ENCODE measurements around a stretch of chr2.

- PRO-cap: no peak
Measured at GRCh38 chr2:39091564-39092686, 28.9 kb downstream of the SOS1 start.

GRCh38 chr2:39121558-39121911, 684 bp upstream of the SOS1 start:
- PRO-cap: no peak

DNA sequence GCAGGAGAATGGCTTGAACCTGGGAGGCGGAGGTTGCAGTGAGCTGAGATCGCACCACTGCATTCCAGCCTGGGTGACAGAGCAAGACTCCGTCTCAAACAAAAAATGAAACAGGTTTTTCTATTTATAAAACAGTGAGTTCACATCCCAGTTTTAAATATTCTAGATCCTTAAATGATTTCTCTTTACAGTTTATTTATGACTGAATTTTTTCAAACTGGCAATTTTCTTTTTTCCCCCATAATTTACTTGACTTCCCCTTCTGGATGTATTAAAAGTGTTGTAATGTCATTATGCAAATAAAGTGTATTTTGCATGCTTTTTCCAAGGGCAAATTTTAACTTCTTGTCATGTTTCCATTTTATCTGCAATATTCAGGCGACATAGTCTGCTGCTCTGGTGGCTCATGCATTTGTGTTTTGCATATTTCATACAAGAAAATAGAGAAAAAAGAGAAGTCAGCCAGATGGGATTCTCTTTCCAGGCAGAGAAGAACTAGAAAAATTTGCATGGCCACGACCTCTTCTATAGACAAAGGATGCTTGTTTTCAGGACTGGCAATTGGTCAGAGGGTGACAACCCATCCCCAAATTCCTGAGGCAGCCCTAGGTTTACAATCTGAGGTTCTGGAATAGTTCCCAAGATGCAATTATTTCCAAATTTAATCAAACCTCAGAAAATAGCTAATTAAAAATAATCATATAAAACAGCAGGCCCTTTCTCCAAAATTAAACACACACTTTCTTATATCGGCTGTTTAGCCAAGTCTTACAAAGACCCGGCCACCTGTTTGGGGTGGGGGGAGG, 20.4 kb upstream of the SOS1 start:
- PRO-cap: no peak

DNA sequence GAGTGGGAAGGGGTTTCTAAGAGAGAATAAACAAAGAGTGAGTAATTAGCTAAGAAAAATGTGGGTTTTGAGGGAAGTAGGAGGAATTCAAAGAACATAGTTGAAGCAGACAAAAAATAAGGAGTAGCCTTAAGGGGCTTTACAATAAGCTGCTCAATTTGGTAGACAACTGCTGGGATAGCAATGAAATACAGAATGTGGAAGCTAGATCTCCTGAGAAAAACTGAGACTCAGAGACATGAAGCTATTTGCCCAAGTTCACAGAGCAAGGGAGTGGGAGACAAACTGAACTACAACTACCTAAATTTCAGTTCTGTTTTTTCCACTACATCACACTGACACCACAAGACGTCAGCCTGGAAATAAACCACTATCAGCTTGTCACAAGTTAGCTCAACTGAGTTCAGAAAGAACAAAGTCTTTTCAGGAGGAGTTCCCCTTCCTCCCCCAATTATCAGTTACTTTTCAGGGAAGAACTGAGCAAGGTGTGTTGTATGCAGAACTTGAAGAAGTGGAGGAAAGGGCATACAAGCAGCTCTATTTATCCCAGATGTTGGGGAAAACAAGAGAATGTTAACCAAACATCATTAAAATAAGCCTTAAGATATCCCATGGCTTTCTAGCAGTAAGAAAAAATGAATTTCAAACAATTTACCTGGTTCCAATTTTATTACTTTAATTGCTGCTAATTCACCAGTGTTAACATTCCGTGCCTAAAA, 59.5 kb downstream of the MAP4K3 start:
- PRO-cap: no peak

GRCh38 chr2:39437652-39438541, 812 bp upstream of the MAP4K3 start:
- PRO-cap: bidirectional peak, plus-strand start at chr2:39438199, minus-strand start at chr2:39437992

DNA sequence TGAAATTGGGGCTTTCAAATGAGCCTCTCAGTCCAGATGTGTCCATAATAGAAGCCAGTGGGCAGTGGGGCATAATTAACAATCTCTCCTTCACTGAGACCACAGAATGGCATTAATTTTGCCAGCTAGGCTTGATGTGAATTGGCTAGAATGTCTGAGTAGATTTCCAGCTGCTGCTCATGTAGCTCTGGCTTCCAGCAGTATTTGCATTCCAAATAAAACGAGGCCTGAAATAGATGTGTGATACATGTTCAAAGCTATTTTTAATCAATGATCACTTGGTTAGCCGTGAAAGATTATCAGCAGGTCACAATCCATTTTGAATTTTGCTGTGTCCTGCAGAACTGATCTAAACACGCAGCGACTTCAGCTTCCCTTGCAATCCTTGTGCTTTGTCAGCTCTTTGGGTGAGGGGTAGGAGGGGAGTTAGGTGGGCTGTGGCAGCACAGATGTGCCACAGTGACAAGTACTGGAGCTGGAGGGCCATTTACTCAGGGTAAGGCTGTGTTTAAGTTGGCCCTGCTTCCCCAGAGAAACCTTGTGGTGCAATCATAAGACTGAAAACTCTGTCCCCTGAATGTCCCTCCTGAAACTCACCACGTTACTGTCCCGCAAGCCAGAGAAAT, 56.9 kb upstream of the TMEM178A start:
- PRO-cap: no peak

DNA sequence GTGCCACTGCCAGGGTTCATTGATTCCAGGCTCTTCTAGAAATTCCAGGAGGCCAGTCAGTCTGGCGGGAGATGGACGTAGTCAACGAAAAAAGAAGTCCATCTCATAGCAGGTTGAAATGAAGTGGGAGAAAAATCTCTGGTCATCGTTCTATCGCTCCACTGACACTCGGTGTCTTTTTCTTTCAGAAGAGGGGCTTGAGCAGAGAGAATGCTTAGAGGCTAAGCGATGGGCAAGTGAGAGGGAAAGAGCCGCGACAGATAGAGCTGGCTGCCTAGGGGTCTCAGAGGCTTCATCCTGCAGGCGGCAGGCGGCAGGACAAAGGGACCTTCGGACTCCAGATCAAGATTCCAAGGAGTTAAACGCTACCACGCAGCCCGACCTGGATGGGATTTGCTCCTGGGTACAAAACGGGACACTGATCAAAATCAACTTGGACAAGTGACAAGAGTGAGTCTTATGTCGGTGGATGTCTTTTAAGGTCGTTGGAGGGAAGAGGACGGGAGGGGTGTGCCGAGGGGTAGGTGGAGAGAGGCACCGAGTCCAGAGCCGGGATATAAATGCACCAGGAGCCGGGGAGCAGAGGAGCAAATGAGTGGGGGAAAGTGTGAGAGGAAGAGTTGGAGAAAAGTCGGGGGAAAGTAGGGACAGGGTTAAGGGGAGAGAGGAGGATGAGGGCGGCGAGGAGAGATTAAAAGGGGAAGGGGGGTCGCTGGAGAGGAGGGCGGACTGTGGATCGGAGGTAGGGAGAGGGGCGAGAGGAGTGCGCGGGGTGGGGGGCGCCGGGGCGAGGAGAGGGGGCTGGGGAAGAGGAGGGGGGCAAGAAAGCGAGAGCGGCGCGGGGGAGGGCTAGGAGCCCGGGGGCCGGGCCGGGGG, 580 bp upstream of the TMEM178A start:
- PRO-cap: no peak

DNA sequence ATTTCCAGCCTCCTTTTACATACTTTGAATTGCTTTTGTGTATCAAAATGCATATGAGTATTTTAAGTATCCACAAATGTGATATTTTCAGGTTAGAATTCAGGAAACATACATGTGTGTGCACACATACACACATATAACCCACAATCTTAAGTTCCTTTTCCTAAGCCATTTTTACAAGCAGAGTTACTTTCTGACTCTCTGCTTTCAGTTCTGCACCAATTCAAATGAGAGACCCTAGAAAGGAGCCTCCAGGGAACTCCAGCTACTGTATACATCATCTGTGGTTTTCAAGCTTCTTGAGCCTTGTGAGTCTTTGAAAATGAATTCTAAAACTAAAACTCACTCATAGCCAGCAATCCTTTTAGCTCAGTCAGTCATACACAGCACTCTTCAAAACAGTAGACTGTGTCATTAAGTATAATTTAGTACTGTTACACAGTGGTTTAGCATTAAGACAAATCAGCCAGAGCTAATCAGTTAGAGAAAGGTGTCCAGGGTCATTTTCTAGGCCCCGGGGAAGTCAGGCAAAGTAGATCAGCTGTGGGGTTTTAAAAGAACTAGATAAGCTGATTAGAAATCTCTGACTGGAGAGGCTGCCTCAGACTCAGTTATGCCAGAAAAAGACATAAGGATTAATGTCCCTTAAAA, 322.0 kb upstream of the THUMPD2 start:
- PRO-cap: no peak

- PRO-cap: no peak
Measured at GRCh38 chr2:40381928-40382482, 69.9 kb downstream of the SLC8A1 start.

DNA sequence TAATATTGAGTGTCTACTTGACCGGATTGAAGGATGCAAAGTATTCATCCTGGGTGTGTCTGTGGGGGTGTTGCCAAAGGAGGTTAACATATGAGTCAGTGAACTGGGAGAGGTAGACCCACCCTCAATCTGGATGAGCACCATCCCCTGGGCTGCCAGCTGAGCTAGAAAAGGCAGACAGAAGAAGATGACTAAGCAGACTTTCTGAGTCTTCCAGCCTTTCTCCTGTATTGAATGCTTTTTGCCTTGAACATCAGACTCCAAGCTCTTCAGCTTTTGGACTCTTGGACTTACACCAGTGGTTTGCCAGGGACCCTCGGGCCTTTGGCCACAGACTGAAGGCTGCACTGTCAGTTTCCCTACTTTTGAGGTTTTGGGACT, 265.1 kb upstream of the SLC8A1 start:
- PRO-cap: no peak

DNA sequence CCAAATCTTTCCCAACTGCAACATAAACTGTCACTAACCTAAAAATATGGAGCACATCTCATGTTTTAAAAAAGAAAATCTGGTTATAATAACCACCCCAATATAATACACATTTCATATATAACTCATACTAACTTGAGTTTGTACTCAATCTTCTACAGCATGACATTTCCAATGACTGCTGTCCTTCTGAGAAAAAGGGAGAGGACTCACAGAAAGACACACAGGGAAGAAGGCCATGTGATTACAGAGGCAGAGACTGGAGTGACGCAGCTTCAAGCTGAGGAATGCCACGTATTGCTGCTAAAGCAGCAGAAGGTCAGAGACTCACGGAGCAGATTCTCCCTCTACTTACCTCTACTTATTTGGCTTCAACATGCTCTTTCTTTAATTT, 753.6 kb upstream of the PKDCC start:
- PRO-cap: no peak

- PRO-cap: no peak
Measured at GRCh38 chr2:41877076-41877999, 170.5 kb upstream of the PKDCC start.

- PRO-cap: no peak
Measured at GRCh38 chr2:41880363-41881116, 167.3 kb upstream of the PKDCC start.

GRCh38 chr2:41940421-41941163, 107.2 kb upstream of the PKDCC start:
- PRO-cap: no peak

DNA sequence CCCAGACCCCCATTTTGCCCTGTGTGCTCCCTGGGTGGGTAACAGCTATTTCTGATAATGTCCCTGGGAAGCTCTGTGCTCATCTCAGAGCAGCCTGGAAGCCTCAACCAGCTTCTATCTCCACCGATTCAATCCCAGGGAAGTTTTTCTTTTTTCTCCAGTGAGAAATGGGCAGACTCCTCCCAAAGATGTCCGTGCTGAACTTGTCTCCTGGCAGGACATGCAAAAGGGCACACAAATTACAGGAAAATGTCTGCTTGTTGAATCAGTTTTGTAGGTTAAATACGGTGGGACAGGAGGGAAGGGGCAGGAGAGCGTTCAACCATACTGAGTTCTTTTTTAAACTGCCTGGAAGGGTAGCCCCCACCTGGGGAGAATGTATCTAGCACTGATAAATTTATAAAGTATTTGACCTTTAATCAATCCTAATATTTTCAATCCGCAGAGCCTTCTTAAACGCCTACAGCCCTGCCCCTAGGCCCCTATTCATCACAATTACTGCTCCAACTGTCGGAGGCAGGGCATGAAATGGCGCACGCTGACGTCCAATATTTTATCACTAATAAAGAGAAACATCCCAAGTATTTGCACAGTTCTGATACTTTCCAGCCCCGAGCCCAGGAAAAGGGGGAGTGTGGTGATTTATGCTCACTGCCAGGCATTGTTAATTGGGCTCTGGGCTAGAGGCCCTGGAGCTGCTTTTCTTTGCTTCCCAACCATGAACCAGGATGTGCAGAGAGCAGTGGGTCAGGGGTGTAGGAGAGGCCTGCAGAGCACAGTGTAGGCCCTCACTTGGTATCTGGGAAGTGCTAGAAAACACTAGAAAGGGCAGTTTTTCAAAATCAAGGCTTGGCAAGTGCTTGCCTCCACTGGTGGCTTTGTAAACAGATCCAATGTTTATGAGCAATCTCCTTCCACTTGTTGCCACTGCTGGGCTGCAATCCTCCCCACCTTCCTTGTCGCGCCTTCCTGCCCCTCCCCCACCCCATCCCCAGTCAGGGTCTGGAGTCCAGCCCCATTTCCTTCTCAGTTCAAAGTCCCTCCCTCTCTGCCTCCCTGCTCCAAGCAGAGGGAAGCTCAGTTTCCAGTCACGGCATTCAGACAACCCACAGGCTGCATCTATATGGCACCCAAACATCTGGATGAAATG, 84.2 kb upstream of the PKDCC start:
- PRO-cap: bidirectional peak, plus-strand start at position 1,087 of the sequence, minus-strand start at position 874 of the sequence

- PRO-cap: no peak
Measured at GRCh38 chr2:42053743-42054811, 6.3 kb downstream of the PKDCC start.

- PRO-cap: no peak
Measured at GRCh38 chr2:42078585-42079055, 30.8 kb downstream of the PKDCC start.

GRCh38 chr2:42098258-42099193, 50.7 kb downstream of the PKDCC start:
- PRO-cap: no peak

- PRO-cap: no peak
Measured at GRCh38 chr2:42567774-42568309, 590 bp upstream of the MTA3 start.

GRCh38 chr2:42752576-42752977, 11.4 kb downstream of the OXER1 start:
- PRO-cap: no peak

Measured in bronchus (tissue), 1 donor.